HTR-8/SVneo (cell line): ENCODE data around the genes GLUL, TSEN15, C1orf21 and EDEM3.

- RRBS, result 3% methylated on average over 20 of the region's 81 CpGs
Observed at GRCh38 chr1:182391668-182392829, at the start of gene GLUL. Gene GLUL, minus strand, starts transcription at chr1:182391790.

DNA sequence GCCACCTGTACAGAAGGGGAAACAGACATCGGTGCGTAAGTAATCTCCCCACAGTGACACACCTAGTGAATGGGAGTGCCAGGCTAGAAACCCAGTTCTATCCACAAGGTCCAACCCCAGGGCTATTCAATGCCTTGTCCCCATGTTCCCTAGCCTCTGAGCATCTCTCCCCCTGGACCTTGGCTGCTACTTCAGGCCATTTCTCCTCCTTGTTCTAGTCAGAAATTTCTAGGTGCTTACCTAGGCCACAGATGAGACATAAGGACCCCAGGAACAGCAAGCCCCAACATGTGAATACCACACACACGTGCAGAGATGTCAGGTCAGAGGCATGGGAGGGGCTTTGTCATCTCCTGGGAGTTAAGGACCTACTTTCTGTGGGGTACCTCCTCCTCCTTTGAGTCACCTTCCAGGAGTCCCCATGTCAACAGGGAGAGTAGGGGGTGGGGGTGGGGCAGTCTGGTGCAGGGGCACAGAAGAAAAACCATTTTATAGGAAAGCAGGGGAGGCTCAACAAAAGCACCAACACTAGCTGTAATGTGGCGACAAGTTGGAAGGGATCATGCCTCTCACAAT is 7.1 kb upstream of the RGS16 start:
- RRBS, result no CpG with 5 or more reads among the region's 4 CpGs

DNA sequence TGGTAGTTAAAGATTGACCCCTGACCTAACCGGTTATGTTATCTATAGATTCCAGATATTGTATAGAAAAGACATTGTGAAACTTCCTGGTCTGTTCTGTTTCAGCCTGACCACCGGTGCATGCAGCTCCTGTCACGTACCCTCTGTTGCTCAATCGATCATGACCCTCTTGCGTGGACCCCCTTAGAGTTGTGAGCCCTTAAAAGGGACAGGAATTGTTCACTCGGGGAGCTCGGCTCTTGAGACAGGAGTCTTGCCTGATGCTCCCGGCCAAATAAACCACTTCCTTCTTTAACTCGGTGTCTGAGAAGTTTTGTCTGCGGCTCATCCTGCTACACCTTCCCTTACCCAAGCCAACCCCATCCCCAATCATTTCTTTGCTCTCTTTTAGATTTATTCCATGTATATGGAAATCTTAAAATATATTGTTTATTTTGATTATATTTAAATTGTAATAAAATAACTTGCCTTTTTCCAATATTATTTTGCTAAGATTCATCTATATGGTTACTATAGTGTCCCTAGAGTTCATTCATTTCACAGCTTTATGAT is 28.4 kb upstream of the RGS16 start:
- RRBS, result no CpG with 5 or more reads among the region's 10 CpGs

DNA sequence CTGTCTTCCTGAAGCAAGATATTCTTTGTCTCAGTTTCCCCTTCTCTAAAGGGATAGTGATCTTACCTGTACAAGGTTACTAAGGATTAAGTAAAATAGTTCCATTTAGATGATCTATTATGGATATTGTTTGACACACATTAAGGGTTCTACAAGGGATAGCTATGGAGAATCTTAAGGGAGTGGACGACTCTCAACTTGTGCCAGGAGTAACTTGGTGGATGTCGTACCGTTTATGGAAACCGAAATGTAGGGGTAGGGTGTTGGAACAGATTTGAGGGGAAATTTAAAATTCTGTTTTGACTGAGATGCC is 1.4 kb downstream of the DHX9 start:
- RRBS, result no CpG with 5 or more reads among the region's 4 CpGs

GRCh38 chr1:182877246-182878487 is 38.5 kb downstream of the DHX9 start:
- RRBS, result no CpG with 5 or more reads among the region's 8 CpGs

DNA sequence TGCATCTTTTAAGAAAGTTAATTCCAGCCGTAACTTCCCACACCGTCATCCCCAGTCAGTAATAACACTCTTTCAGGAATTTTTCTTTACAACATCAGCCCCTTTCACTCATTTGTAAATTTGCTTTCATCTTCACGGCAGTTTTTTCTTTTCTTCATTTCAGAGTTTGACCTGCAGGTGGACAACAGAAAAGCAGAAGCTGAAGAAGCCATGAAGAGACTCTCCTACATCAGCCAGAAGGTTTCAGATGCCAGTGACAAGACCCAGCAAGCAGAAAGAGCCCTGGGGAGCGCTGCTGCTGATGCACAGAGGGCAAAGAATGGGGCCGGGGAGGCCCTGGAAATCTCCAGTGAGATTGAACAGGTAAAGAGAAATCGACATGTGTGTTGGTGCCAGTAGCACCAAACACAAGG is 53.1 kb downstream of the LAMC2 start:
- RRBS, result no CpG with 5 or more reads among the region's 6 CpGs

DNA sequence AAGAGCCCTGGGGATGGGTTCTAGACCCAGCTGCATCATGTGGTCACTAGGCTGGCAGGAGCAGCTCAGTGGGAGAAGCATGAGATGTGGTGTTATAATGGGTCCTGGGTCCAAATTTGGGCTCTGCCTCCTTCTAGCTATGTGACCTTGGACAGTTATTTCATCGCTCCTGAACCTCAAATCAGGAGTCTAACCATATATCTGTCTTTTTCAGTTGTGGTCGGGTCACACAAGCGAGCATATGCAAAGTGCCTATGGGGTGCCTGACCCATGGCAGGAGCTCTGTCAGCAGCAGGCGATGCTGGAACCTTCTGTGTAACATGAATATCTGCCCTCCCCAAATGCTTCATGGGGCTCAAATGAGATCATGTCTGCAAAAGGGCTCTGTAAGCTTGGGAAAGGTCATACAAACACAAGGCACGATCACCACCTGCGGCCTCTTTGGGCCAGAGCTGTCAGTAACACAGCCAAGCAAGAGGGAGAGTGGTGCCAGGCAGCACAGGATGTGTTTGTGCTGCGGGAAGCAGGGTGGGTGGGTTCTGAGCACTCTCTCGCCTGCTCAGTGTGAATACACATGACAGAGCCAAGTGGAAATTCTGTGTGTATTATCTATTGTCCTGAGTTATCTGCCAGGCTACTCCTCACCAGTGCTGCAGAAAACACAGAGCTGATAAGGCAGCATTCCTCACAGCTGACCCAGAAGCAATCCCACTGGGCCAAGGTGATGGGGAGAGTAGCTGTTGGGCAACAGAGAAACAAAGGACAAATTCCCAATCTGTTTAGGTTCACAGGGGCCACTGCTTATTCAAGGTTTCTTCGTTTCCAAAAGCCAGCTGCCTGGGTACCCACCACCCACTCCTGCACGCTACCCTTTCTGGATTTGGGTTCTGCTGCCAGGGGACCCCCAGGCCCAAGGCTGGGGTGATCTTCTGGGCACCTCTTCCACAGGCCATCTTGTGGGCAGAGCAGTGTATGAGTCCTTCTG is 101.1 kb downstream of the LAMC2 start:
- RRBS, result no CpG with 5 or more reads among the region's 10 CpGs

- RRBS, result no CpG with 5 or more reads among the region's 5 CpGs
Observed at GRCh38 chr1:183619243-183619754, 16.3 kb downstream of the ARPC5 start.

GRCh38 chr1:183634474-183634871 is 1.1 kb downstream of the ARPC5 start:
- RRBS, result no CpG with 5 or more reads among the region's 6 CpGs

GRCh38 chr1:183734641-183735138 is 70.2 kb upstream of the RGL1 start:
- RRBS, result no CpG with 5 or more reads among the region's 5 CpGs

GRCh38 chr1:183881738-183882281 is 76.9 kb downstream of the RGL1 start:
- RRBS, result no CpG with 5 or more reads among the region's 5 CpGs

DNA sequence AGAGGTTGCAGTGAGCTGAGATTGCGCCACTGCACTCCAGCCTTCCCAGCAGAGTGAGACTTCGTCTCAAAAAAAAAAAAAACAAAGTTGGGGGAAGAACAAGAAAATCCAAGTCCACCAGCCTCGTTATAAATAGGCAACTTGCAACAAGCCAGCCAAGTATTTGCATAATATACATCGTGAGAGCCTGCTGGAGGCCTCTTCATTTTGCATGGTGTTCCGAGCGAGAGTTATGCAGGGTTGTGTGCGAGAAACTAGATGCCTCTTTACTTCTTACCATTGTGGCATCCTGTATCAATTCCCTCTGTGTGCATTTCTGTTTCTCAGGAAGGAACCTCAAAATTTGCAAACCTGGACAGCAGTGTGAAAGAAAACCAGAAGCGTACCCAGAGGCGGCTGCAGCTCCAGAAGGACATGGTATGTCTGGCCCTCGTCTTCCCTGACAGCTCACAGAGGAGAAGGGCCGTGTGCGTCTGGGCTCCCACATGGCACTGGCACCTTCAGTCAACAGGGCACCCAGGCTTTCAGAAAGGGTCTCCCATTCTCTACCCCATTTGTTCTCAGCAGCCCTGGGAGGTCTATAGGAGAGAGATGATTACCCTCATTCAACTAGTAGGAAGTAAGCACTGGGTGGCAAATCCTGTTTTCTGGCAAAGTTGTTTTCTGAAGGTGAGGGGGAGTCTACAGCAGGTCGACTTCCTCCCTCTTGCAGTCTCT is 92.7 kb downstream of the RGL1 start:
- RRBS, result no CpG with 5 or more reads among the region's 13 CpGs

DNA sequence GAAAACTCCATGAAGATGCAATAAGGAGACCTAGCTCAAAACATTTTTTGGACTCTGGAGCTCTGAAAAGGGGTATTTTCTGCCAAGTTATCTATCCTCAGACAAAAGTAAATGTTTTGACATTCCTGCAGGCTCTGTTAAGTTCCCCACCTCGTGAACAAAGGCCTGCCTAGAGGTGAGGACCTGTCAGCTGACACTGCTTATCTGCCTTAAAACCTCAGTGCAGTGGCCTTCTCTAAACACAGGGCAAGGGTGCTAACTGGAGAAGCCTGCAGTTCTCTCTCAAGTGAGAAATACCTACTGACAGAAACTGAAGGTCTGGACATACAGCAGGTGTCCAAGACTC is 41.1 kb downstream of the COLGALT2 start:
- RRBS, result no CpG with 5 or more reads among the region's 1 CpG

DNA sequence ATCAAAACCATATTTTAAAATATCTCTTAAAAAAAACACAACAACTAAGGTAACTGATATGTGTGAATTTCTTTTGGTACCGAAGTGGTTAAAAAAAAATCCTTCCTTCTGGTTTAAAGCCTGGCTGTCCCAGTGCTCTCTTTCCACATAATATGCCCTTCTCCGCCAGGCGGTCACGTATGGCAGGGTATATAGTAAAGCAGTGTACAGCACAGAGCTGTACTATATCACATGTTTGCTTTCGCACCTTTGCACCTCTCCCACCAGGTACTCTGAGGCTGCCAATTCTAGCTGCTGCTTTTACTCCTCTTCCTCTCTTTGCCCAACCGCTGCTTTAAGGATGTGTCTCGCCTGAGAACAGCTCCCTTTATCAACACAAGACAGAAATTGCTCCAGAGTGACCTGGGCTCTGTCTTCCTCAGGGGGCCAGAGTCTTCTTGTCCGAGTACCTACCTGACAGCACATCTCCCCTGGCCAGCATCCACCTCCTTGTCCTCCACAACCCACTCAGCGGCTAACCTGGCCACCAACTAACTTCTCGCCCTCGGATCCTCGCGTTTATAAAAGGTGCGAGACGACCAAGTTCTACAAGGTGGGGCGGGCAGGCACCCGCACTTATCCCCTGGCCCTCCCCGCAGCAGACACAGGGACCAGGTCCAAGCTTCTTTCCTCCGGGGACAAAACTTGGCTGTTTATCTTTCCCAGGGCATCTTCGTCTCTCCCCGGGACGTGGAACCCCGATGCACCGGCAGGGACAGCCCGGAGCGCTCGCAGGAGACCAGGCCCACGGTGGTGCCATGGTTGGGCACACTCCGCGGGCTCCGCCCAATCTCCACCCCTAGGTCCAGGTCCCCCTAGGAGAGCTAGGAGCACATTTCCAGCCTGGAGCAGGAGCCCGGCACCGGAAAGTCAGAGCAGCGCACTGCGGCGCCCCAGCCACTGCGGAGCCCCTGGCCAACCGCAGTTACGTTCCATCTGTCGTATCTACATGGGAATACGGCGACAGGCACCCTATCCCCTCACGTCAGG is 1.5 kb downstream of the COLGALT2 start:
- RRBS, result 40% methylated on average over 7 of the region's 43 CpGs

DNA sequence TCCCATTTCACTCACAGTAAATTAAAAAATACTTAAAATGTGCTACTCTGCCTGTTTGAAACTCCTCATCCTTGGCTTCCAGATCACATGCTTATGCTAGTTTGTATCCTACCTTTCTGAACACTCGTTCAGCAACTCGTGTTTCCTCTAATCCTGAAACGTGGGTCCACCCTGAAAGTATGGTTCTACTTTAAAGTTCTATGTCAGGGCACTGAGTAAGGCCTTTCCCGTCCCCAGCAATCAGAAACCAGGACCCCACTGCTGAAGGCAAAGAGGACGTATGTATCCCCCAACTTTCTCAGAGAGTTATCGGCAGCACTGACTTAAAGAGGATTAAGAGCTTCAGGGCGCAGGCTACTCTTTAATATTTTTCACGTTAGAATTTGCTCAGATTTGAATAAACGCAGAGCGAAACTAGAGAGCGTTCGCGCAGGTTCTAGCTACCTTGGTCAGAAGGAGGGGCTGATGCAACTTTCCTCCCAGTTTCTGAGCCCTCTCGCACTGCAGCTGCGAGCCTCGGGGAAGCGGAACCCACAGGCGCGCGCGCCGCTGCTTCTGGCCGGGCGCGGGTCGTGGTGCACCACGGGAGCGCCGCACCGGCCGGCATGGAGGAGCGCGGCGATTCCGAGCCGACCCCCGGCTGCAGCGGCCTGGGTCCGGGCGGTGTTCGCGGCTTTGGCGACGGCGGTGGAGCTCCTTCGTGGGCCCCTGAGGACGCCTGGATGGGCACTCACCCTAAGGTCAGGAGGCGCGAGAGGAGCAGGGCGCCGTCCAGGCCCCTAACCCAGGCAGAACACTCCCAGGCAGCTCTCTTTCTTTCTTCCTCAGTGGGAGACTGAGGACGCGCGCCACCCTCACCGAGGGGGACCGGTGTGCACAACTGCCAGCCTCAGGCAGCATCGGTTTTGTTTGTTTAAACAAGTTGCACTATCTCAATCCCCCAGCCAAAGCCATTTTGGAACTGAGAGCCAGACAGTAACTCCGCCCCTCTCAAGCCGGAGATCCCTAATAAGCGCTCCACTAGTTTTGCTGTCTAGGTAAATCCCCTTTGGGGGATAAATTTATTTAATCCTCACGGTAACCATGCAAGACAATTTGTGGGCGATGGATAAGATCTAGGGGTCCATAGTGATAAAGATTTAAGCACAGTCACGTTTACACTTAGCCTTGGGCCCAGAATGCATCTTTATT is at the start of gene TSEN15:
Gene TSEN15, plus strand, starts transcription at position 580 of the 1,191 bp plus-strand sequence.
- RRBS, result 2% methylated on average over 18 of the region's 63 CpGs

- RRBS, result under 1% methylated on average over 41 of the region's 83 CpGs
Observed at GRCh38 chr1:184386611-184387424, at the start of gene C1orf21. Gene C1orf21, plus strand, starts transcription at chr1:184387029.

DNA sequence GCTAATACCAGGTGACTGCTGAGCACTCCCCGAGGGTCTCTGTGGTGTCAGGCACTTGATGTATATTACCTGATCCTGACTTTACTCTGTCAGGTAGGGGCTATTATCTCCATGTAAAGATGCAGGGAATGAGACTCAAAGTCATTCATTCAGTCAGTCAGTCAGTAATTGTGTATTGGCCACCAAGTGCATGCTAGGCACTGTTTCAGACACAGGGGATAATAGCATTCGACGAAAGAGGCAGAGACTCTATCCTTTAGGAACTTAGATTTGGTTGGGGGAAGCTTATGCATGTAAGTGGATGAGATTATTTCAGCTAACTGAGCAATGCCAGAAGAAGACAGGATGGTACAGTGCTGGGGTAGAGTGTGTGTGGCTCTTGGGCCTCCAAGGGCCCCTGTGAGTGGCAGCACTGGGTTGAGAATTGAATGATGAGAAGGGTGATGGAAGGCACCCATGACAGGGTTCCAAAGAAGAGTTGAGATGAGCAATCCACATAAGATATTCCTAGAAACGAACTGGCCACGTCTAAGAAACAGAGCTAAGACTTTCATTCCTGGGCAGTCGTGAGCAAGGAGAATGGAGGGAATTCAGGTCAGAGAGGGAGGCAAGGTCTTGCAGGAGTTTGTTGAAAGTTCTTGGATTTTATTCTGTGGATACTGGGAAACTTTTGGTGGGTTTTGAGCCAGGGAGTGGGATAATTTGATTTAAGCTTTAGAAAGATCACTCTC is 47.6 kb downstream of the C1orf21 start:
- RRBS, result no CpG with 5 or more reads among the region's 6 CpGs

DNA sequence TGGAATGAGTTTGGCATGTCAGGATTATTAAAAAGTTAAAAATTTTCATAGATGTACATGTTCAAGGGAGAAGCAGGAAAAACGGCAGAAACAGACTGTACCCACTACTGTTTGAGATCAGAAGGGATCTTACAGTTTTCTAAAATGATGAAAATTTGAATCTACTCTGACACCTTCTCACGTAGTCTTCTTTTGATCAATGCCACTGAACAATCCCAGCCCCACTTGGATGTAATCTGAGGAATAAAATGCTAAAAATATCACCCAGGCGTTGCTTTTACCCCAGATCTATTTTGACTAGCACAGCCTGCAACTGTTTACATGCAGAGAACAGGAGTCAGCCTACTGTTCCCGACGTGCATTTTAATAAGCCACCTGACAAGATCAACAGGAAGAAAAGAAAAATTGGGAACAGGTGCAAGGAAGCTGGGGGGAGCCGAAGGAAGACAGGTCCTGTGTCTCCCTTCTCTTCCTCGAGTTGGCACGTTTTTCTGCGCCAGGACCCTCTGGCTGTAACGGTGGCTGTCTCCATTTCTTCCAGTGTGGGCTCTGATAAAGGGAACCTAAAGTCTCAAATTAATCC is 117.1 kb downstream of the C1orf21 start:
- RRBS, result no CpG with 5 or more reads among the region's 10 CpGs

DNA sequence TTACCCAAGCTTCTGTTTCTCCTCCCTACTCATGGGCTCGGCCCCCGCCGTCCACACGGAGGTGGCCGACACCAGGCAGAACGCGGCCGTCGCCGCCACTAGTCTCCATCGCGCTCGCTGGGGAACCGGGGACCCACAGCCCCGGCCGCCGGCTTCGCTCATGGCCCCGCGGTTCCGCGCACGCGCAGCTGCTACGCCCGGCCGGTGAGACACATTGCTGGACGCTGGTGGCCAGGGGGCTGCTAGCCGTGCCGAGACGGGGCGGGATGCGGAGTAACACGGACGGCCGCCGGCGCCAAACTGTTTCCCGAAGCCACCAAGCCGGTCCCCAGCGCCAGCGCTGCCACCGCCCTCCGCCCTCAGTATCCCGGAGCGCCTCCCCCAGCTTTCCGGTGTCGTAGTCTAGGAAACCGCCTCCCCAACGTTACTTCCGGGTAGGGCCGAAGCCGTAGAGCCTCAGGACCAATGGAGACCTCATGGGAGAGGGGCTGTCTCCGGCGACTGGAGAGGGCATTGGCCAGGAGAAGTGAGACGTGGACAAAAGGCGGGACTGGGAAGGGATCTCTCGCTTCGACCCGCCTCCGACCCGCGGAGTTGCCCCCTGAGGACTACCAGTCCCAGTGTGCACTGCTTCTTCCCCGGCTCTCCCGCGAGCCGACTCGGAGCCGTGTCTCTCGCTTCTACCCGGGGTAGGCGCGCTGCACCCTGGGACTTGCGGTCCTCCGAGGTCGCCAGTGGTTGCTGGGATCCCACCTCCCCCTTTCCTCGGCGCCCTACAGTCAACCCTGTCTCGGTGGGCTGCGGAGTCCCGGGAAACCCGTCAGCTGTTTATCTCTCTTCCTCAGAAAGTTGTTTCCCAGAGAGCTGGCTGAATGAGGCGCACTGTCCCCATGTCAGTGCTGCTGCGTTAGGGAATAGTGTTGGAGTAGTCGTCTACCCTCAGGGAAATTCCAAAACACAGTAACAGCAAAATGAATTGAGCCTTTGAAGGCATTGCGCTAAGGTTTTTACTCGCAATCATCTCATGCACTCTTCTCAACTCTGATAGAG is at the start of gene EDEM3:
Gene EDEM3, minus strand, starts transcription at position 374 of the 1,050 bp plus-strand sequence.
- RRBS, result 2% methylated on average over 43 of the region's 87 CpGs

DNA sequence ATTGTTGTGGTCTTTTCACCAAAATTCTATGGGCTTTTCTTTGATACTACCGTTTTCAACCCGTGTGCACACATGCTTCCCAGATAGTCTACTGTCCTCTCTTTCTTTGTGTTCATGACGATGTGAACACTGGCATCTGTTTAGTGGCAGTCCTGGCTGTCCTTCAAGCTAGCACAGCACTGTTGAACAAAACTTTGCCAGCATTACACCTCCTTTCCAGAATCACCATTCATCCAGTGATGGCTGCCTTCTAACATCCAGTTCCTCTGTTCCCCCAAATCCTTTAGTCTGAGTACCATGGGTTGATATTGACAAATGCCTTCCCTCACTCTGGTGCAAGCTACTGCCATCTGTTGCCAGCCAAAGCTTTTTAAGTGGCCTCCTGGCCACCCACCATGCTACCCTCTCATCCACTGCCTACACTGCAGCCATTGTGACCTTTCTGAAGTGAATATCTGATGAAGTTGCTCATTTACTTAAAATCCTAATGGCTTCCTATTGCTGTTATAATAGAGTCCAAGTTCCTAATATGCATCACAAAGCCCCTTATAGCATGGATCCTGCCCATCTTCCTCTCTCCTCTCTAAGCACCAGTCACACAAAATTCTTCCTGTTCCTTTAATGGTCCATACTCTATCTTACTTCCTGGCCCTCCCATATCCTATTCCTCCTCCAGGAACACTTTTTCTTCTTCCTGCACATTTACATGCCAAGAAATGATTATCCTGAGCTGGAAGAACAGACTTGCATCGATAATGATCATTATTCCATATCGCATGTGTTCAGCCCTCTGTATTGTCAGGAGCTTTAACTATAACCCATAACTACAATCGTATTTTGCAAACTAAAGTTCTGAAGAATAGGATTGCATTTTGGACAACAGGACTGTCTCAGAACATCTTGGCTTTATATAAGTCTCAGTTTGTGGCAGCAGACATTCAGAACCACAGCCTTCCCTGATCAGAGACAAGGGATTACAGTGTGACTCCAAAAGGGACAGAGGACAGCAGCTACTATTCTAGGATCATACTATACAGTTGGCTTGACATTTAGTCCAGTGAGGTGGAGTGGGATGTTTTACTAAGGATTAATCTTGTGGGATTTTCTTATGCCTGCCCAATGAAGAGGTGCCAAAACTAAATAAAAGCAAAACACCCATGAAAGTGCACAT is 94.0 kb downstream of the NIBAN1 start:
- RRBS, result no CpG with 5 or more reads among the region's 6 CpGs